ENCODE measurements around a stretch of chr3.

DNA sequence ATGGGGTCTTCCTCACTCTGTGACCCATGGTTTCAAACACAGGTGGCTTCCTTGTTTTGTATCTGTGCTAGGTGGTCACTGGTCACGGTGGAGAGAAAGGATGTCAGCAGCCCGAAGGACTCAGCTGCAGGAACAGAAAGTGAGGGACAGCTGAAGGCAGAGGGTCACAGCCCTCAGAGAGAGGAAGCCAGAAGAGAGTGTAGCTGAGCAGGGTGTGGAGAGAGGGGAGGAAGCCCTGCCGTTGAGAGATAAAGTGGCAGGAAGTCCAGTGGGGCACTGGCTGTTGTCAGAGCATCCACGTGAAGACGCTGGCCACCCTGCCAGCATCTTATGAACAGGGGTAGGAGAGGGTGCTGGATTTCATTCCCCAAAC lies 36.9 kb downstream of the LIMD1 start:
- PRO-cap, 8 experiments = no peak in any of the 8 experiments

- PRO-cap, 8 experiments = no peak in any of the 8 experiments
These were observed 16.7 kb upstream of the SACM1L start for GRCh38 chr3:45672497-45672977.

- PRO-cap, 8 experiments = peak in 3 of 8 experiments; most common minus-strand start chr3:45912019 (in 3)
These were observed 25.5 kb downstream of the CCR9 start for GRCh38 chr3:45911749-45912360.

DNA sequence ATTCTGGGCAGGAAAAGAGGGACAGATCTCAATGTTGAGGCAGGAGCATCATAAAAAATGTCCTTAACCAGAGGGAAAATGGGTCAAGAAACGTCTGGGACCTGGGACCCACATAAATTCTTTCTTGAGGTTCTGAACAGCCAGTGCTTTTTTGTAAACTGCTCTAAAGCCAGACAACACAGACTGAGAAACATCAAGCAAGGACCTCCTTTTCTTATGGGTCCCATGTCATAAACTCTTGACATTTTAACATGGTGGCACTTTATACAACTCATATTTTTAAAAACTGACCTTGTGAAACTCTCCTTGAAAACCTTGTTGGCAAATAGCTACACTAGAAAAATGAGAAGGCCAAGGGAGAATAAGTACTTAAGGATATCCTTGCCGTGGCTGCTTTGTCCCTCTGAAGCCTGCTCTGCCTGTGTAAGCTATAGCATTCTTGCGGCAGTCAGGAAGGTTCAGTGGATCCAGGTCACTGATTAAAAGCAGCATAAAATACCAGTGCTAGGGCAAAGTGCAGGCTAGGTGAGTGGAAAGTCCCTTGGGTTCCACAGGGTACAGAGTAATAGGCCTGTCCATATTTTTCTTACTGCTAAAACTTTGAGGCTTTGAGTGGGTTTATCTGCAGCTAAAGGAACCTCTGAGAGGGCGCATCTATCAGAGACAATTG lies 10.1 kb downstream of the CXCR6 start:
- PRO-cap, 8 experiments = no peak in any of the 8 experiments

GRCh38 chr3:45988365-45988763 lies 7.3 kb downstream of the FYCO1 start:
- PRO-cap, 8 experiments = no peak in any of the 8 experiments

- PRO-cap, 8 experiments = no peak in any of the 8 experiments
These were observed 3.3 kb downstream of the FYCO1 start for GRCh38 chr3:45992157-45992871.

GRCh38 chr3:46090053-46090735 lies 62.9 kb upstream of the XCR1 start:
- PRO-cap, 8 experiments = peak in 6 of 8 experiments; most common plus-strand start chr3:46090442 (in 5); most common minus-strand start chr3:46090257 (in 6)

GRCh38 chr3:46091091-46091504 lies 63.8 kb upstream of the XCR1 start:
- PRO-cap, 8 experiments = peak in 1 of 8 experiments; most common minus-strand start chr3:46091220 (in 1)

DNA sequence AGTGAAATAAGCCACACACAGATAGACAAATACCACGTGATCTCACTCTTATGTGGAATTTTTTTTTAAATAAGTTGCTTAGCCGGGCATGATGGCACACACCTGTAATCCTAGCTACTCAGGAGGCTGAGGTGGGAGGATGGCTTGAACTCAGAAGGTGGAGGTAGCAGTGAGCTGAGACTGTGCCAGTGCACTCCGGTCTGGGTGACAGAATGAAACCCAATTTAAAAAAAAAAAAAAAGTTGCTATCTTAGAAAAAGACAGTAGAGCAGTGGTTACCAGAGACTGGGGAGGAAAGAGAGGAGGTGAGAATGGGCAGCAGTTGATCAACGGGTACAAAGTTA lies 915 bp upstream of the CCR2 start:
- PRO-cap, 8 experiments = no peak in any of the 8 experiments

GRCh38 chr3:46383324-46383995 lies 12.7 kb downstream of the CCR5 start:
- PRO-cap, 8 experiments = no peak in any of the 8 experiments

DNA sequence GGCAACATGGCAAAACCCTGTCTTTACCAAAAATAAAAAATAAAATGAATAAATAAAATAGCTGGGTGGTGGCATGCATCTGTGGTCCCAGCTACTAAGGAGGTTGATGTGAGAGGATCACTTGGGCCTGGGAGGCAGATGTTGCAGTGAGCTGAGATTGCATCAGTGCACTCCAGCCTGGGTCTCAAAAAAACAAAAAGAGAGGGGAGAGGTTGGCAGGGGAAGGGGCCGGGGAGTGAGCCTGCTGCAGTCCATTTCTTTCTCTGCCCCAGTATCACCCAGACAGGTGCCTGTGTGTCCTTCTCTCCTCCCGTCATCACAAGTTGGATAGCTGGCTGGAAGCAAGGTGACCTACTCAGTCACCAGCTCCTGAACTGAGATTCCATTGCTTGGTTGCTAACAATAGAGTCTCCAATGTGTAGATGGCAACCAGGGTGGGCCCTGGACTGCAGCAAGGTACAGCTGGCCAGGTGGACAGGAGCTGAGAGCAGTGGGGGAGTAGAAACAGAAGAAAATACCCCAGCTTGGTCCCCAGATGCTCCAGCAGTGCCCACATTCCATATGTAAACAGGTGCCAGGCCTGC lies 4.7 kb downstream of the LRRC2 start:
- PRO-cap, 8 experiments = no peak in any of the 8 experiments

DNA sequence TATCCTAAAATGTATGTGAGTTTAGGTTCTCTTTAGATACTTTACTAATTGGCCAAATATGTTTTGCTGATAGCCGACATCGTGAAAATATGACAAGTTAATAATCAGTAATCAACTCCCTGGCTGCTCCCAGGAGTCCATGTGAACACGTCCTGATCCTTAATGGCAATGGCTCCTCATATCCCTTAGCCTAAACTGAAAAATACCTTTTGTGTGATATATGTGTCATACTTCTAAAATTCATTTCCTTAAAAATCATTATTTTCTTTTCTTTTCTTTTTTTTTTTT lies 552 bp upstream of the LRRC2 start:
- PRO-cap, 8 experiments = no peak in any of the 8 experiments

DNA sequence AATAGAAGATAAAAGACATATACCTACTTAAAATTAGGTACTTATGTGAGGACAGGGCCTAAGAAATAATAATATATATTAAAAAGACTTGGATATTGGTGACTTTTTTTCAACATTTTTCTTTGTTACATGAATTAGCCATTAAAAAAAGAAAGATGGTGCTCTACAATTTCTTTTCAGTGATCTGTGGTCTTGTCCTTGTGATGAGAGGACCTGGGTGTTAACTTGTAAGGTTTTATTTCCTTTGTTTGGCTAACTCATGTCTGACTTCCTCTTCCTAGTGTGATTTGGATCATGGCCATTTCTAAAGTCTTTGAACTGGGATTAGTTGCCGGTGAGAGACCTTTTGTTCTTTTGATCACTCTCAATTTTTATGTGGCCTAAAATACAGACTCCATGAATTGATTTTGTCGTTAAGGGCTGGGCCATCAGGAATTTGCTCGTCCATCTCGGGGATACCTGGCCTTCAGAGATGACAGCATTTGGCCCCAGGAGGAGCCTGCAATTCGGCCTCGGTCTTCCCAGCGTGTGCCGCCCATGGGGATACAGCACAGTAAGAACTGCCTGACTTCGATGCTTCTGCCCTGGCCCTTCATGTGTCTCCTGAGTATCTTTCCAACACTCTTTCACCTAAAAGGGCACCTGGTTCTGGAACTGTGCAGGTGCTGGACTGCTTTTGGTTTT lies 1.4 kb downstream of the TDGF1 start:
- PRO-cap, 8 experiments = no peak in any of the 8 experiments

GRCh38 chr3:46628851-46629443 lies 16.6 kb downstream of the FAM240A start:
- PRO-cap, 8 experiments = no peak in any of the 8 experiments

GRCh38 chr3:46690583-46691261 lies 2.8 kb downstream of the ALS2CL start:
- PRO-cap, 8 experiments = no peak in any of the 8 experiments

GRCh38 chr3:46868237-46868840 lies 5.1 kb upstream of the MYL3 start:
- PRO-cap, 8 experiments = no peak in any of the 8 experiments

- PRO-cap, 8 experiments = no peak in any of the 8 experiments
These were observed 6.2 kb downstream of the PTH1R start for GRCh38 chr3:46883627-46884299.

- PRO-cap, 8 experiments = no peak in any of the 8 experiments
These were observed 32.9 kb downstream of the PTH1R start for GRCh38 chr3:46910141-46911070.

GRCh38 chr3:46917625-46918518 lies 40.4 kb downstream of the PTH1R start:
- PRO-cap, 8 experiments = no peak in any of the 8 experiments

GRCh38 chr3:46930536-46931432 lies 45.8 kb downstream of the CCDC12 start:
- PRO-cap, 8 experiments = peak in 2 of 8 experiments; most common minus-strand start chr3:46930640 (in 2)